Hair follicular keratinocyte (primary cell): ENCODE measurements around a stretch of chr22.

GRCh38 chr22:37379964-37380456, 47.3 kb downstream of the ELFN2 start:
- RAMPAGE, long total RNA: no peak

- RAMPAGE, long total RNA: no peak
Observed at GRCh38 chr22:37419553-37420799, 7.3 kb downstream of the ELFN2 start.

DNA sequence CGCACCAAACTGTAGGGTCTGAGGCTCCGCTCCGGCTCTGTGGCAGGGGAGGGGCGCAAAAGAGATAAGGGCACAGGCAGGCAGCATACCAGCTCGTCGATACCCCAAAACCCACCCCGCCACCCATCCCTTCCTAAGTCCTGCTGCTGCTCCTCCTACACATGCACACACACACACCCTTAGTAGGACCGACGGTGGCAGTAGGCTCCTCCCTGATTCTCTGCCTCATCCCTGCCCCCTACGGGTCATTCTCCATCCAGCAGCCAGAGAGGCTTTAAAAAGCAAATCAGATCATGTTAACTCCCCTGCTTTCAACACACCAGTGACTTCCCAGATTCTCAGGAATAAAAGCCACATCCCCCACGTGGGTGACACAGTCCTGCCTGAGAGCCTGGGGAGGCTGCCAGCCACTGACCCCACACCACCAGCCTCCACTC, 6.6 kb upstream of the MFNG start:
- RAMPAGE, long total RNA: no peak

DNA sequence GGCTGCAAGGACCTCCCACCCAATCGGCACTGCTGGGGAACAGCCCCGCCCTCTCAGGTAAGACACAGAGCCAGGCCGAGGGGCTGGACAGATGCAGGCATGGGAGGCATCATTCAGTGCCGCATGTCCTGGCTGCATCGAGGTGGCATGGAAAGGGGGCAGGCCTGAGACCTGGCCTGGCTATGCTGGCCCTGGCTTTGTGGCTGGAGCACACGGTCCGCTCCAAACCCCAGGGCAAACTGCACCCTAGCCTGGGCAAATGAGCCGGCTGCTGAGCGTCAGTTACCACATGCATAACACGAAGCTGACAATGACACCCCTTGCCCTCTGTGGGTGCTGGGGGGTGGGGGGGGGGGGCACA, 12.4 kb upstream of the MFNG start:
- RAMPAGE, long total RNA: no peak

DNA sequence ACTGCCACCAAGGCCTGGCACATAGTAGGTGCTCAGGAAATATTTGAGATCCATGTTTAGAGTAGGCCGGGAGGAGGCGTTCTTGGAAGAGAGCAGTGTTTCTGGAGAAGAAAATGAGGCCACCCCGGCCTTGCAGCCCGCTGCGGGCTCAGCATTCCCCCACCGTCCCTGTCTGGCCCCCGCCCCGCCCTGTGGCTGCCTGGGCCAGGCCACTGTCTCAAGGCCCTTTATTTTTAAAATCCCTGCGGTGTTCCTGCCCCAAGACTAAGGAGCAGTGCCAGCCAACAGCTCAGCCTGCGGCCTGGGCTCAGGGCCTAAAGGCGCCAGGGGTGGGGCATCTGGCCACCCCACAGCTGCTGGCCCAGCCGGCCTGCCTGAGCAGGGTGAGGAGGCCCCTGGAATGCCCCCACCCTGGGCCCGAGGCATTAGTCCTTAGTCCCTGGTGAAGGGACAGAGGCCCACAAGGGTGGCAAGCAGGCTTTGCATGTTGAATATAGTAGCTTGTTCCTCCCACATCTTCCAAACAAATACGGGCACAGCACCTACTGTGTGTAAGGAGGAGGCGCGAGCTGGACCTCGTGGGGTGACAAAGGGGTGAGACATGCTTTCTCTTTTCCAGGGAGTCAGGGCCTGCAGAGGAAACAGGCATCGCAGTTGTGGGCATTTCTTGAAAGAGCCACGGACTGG, 13.3 kb upstream of the CDC42EP1 start:
- RAMPAGE, long total RNA: no peak

- RAMPAGE, long total RNA: no peak
Observed at GRCh38 chr22:37566152-37566859, 6.0 kb downstream of the CDC42EP1 start.

DNA sequence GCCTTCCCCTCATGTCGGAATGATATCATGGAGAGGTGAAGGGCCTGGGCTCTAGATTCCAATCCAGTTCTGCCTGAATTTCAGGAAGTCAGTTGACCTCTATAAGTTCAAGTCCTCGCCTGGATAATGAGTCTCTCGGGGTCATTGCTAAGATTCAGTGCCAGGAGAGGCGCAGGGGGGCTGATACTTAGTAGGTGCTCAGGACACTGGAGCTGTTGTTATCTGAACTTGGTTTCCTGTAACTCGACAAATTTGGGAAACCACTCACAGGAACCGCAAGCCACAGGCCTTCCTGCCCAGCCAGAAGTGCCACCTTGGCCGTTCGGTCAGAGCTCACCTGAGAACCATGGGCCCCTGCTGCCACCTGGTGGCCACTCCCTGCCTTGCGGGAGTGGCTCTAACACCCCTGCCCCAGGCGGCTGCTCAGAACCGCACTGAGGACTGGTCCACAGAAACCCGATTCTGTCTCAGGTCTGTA, 6.9 kb downstream of the CDC42EP1 start:
- RAMPAGE, long total RNA: no peak

DNA sequence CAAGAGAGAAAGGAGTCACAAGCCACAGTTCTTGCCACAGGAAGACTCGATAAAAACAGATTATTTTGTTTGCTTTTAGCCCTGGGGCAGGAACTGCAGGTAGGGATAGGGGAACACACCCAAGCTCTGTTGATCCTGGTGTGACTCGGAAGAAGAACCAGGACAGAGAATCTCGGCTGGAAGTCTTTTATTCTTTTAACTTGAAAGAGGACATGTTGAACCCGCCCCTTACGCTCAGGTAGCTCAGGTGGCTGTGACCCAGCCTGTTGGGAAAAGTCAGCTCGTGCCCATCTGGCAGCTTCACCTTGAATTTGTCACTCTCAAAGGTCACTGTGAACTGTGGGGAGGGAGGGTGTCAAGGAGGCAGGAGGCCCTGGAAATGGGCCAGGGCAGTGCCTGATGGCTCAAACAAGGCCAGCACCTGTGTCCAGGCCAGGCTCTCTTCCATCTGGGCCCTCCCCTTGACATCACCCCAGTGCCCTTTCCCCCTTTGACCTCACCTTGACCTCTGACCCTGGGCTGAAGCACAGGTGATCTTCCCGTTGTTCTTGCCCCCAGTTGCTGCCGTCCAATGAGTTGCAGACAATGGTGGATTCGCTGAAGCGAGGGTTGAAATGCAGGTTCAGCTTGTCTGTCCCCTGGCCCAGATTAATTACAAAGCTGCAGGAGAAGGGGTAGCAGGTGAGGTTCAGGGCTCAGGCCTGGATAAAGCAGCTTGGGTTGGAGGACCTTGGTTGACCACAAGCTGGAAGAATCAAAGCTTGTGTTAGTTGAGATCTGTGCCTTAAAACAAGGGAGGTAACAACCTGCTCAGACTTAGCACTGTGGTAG, 9.6 kb downstream of the LGALS2 start:
- RAMPAGE, long total RNA: no peak

GRCh38 chr22:37616229-37616925, 7.7 kb downstream of the GGA1 start:
- RAMPAGE, long total RNA: no peak

GRCh38 chr22:37624610-37625390, 14.7 kb upstream of the SH3BP1 start:
- RAMPAGE, long total RNA: no peak

DNA sequence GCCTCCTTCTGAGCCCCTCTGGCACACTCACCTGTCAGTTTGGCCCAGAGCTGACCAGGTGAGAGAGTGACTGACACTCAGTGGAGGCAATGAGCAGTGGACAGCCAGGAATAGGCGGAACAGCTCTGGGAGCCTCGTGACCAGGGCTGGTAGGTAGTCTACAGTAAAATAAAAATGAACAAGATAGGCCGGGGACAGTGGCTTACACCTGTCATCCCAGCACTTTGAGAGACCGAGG, 4.0 kb upstream of the PDXP start:
- RAMPAGE, long total RNA: no peak

- RAMPAGE, long total RNA: no peak
Observed at GRCh38 chr22:37664749-37665010, 6.2 kb downstream of the PDXP start.

- RAMPAGE, long total RNA: no peak
Observed at GRCh38 chr22:37684807-37685260, 1.3 kb upstream of the NOL12 start.

DNA sequence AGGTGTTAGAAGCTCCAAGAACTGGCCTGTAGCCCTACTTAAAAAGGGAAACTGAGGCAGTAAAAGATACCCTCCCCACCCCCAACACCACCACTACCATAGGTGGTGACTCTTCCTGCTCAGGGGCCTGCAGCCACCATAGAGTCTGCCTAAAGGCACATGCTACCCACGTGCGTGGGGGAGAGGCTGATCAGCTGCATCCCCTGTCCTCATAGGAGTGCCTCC, 39.2 kb upstream of the H1-0 start:
- RAMPAGE, long total RNA: no peak

GRCh38 chr22:37791823-37792279, 13.2 kb upstream of the H1-0 start:
- RAMPAGE, long total RNA: no peak

DNA sequence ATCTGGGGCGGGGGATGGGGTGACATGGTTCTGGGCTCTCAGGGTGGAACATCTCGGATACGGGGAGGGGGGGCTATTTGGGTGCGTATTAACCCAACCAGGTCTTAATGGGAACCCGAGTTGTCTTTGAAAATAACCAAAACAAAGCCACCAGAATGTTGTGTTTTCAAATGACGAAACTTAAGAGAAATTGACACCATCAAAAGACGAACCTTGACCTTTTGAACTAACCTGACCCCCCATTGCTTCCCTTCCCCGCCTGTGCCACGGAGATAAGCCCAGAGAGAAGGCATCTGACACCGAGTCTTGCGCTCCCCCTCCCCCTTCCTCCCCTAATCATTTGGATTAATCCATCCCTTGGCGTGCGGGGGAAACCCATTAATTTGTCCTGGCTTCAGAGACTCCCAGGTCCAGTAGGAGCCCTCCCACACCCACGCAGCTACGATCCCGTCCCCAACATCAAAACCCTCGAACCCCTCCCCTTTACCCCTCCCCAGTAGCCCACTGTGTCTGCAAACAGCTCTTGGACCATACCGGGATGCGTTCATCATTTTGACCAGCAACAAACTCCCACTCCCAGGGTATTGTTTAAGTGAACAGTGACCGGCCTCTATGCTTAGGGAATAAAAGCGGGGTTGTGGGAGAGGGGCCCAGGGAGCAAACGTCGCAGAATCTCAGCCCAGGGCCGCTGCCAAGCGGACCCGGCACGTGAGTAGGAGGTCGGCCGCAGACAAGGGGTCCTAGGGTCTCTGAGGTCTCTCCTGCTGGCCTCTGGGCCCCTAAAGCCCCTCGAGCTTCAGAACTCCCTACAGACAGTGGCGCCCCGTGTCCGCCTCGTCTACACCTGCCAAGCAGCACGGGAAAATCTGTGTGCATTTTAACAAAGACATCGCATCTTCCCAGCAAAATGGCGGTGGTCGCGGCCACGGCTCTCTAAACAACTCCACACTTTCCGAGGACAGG, 1.6 kb upstream of the H1-0 start:
- RAMPAGE, long total RNA: no peak

GRCh38 chr22:37804111-37804383, 982 bp upstream of the H1-0 start:
- RAMPAGE, long total RNA: no peak

- RAMPAGE, long total RNA: no peak
Observed at GRCh38 chr22:37874223-37874613, 25.0 kb downstream of the EIF3L start.

DNA sequence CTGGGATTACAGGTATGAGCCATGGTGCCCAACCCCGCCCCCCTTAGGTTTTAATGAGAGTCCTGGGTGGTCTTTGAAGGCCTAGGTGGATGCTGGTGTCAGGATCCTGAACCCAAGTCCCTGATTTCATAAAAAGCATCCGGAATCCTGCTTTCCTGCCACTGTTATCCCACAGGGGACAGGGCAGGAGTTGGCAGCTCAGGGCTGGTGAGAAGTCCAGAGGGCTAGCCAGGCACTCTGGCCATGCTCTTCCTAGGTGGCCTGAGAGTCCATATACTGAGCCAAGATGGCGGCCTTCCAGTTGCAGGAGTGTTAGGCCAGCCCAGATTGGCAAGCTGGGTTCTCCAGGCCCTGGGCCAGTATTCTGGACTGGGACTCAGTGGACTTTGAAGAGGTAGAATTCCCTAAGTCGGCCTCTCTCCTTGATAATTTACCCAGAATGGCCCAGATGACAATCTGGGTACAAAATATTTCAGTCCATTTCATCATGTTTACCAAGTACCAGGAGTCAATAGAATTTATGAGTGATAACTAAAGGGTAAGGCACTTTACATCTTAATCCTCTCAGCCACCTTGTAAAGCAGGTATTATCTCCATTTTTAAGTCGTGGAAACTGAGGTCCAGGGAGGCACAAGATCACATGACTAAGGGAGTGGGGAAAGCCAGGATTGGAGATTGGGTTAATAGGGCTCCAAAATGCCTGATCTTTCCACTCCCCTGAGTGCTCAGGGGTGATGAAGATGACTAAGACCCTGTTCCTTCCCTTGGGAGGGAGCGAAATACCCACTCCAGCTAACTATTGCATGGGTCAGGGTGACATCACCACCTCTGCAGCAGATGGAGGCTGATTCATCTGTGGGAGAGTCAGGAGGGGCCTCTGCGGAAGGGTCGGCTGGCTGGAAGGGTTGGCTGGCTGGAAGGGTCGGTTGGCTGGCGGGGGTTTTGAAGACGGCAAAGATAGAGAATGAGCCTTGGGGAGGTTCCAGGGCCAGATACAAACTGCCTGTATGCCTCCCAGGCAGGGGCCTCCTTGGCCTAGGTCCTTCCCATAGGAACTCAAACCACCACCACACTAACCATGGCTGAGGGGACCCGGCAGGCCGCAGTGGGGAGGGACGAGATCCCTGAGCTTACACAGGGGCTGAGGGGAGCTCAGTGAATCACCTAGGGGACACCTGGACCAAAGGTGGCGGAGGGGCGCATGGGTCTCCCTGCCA, 1.2 kb upstream of the MICALL1 start:
- RAMPAGE, long total RNA: no peak

DNA sequence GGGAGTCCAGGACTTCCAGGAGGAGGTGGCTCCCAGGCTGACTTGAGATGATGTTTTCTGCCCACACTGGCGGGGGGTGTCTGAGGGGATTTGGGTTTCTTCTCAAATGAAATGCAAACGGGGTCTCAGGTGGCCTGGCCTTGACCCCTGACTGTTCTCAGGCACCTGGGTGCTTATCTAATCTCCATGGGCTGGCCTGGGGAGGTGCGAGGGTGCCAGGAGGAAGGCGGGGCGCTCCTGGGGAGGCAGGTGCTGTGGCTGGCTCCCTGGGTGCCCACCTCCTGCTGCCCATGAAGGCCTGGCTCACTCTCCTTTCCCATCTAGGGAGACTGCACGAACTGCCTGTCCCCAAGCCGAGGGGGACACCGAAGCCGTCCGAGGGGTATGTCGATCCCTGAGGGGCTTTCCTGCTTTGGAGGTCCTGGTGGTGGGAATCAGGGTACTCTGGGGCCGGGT, 18.3 kb downstream of the MICALL1 start:
- RAMPAGE, long total RNA: no peak